Measurements from ENCODE around the genes PHOX2B and ATP10D.

DNA sequence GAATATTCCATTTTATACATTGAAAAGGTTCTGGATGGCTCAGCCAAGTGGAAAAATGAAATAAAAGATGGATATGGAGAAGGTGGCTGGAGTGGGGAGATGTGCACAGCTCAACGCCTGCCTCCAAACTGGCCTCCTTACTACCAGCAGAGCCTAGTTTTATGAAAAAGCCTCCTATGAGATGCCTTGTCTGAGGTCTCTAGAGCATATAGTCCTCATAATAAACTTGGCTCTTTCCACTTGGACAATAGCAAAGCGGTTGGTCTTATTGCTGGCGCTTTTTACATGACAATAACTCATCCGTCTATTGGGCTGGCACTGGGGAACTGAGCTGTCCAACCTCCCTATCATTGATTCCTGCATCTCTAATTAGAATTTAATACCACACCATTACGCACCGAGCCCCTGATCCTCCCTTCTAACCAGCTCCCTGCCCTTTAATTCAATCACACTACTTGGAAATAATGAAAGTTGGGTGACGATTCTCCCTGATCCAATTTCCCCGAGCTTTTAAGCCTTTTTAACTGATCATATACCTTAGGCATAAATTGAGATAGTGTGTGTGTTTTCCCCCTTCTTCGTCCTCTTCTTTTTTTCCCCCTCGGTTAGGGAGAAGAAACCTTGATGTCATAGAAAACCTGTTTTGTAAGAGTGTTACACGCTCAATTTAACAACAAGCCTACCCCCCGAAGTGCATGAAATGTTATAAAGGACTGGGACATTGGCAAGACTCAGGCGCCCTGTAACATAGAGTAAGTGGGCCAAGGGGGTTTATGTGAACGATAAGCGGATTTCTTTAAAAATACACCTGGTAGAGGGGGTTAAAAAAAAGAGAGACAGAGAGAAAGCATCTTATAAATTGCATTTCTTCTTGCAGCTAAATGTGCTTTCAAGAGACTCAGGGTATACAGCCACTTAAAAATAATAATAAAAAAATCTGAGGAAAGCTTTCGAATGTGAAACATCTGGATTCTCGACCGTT is at the start of gene PHOX2B:
TSS of gene PHOX2B (minus strand) at position 135 of the 982 bp plus-strand sequence.
- RAMPAGE, long total RNA: no peak
- RRBS: no CpG with 5 or more reads among the region's 18 CpGs

- RAMPAGE, long total RNA: no peak
- RRBS: no CpG with 5 or more reads among the region's 3 CpGs
Observed at GRCh38 chr4:42654454-42654992, 2.4 kb downstream of the ATP8A1 start.

- RAMPAGE, long total RNA: no peak
- RRBS: no CpG with 5 or more reads among the region's 1 CpG
Observed at GRCh38 chr4:45174789-45175110, 448.4 kb upstream of the GNPDA2 start.

DNA sequence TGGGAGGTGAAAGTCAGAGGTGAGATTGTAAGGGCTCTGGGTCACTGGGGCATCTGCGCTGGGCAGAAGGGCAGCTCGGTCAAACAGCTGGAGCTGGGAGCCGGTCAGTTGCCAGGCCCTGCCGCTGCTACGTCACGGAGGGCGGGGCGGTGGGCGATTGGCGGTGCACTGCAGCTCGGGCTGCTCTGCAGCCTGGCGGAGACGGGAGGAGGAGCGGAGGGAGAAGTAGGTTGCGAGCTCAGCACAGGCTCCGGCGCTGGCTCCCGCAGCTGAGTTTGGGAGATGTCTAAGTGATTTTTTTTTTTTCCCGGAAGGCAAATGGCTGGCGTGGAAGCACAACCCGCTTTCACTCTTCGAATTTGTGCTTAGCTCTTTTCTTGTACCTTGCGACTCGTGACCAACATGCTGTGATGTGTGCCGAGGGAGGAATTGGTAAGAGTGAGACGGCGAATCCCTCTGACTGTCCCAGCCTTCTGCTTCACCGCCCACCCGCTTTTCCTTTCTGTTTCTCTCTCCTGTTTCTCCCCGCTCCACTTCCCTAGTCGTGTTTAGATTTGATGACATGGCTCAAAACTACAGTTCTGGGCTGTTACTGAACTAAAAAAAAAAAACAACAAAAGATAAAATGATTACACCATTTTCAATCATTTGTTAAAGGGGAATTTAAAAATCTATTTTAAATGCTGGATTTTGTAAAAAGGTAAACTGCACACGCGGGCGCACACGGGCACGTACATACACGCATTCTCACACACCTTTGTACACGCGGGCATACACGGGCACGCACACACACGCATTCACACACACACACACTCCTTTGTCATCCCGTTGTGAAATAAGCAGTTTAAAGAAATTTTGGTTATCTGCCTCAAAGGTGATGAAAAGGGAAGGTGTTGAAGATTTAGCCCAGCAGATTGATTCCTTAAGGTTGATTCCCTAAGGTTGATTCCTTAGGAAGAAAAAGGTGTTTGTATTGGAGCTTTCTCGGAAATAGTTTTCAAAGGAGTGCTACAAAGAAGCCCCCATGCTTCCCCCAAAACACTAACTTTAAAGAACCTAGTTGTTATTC is at the start of gene ATP10D:
TSS of gene ATP10D (plus strand) at position 188 of the 1,069 bp plus-strand sequence.
- RAMPAGE, long total RNA: start-site peak on the plus strand centred at position 216 of the sequence, 57 bp wide, 245 and 35 reads in 2 replicates
- RRBS: no CpG with 5 or more reads among the region's 44 CpGs

- RAMPAGE, long total RNA: no peak
- RRBS: no CpG with 5 or more reads among the region's 4 CpGs
Observed at GRCh38 chr4:47643080-47643441, 158.0 kb downstream of the ATP10D start.

DNA sequence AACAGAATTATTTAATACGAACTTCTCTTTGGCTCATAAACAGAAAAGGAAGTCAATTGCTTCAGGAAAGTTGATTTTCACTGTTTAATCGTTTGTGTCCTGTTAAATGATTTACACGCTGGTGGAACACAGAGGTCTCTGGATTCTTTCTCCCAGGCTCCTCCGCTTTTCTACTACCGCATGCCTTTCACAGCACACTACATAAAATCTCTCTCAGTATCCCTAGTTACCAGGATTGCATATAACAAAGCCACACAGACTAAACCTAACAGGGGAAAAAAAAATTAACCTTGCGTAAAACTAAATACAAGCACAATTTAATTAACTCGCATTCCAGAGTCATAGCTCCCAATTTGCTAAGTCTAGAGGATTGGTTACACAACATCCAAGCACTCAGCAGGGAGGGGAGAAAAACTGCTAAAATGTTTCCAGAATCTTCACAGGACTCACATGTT is 133.9 kb downstream of the CORIN start:
- RAMPAGE, long total RNA: no peak
- RRBS: no CpG with 5 or more reads among the region's 7 CpGs

- RAMPAGE, long total RNA: no peak
- RRBS: no CpG with 5 or more reads among the region's 1 CpG
Observed at GRCh38 chr4:48022174-48022394, 5.5 kb downstream of the NIPAL1 start.

DNA sequence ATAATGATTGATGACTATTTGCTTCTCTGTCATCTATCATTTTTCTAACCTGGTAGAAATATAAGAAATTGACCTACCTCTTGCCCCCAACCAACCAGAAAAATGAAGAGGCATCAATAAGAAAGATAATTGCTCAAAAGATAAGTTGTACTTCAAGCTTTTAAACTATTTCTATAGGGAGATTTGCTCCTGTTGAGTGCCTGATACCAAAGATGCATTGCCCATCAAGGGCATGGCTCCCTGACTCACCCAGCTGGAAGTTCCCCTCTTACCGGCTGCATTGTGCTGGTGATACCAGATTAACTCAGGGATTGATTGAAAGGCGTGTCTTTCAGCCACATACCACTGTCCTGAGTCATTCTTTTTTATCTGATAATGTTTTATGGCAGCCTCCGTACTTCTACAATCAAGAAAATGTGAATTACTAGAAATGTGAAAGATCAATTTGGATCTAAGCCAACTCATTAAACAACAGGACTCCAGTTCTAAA is 40.2 kb downstream of the TXK start:
- RAMPAGE, long total RNA: no peak
- RRBS: no CpG with 5 or more reads among the region's 3 CpGs

DNA sequence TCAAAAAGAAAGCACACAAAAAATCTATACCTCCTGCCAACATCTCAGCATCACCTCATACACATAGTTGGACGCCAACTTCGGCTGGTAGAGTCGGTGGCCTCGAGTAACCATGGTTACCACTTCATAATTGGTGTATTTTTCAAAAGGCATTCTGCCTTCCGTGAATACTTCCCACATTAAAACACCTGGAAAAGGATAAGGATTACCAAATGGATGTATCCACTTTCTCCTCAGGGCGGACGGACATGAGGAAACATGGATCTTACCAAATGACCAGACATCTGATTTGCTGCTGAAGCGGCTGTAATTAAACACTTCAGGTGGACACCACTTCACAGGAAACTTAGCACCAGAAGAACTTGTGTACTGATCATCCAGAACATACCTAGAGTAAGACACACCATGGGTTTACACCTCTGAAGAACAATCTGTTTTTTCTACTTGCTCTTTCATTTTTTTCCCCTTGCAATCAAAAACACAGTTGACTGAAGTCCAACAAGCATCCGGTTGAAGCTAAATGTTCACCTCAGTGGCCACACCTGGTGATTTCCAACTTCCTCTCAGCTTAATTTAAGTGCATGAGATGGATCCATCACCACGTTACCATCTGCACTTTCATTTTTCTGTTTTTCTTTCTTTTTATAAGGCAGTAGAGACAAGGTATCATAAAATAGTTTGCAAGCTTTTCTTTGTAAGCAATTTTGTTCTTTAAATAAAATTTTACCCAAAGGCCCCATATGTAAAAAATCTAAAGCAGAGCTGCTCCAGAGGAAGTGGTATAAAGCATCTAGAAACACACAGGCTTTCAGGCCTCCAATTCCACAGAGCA is 4.8 kb upstream of the TXK start:
- RAMPAGE, long total RNA: no peak
- RRBS: no CpG with 5 or more reads among the region's 10 CpGs

DNA sequence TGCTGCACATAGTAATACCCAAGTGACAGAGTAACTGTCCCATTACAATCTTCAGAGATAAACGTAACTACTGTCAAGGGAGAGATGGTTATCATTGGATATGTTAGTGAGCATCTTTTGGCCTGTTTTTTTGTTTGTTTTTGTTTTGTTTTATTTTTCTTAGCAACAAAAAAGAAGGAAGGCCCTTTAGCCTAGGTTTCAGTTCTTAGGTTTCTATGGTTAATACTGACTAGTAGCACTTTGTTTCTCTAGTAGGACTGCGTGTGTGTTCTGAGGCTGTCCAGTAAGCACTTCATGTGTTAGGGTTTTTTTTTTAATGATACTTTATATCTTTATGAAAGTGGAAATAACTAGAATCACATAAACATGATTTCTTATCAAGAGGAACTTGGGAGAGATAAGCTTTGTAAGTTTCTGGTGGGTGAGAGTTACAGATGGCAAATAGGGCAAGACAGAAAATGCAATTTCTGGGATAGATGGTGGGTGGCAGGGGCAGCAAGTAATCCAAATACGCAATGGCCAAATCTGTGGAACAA is 59.5 kb upstream of the TXK start:
- RAMPAGE, long total RNA: no peak
- RRBS: no CpG with 5 or more reads among the region's 3 CpGs

- RAMPAGE, long total RNA: no peak
- RRBS: no CpG with 5 or more reads among the region's 5 CpGs
Observed at GRCh38 chr4:48255138-48255746, 14.4 kb downstream of the TEC start.

- RAMPAGE, long total RNA: no peak
- RRBS: no CpG with 5 or more reads among the region's 8 CpGs
Observed at GRCh38 chr4:48342499-48342874, 1.2 kb downstream of the SLAIN2 start.

GRCh38 chr4:48905423-48905736 is 1.2 kb downstream of the OCIAD2 start:
- RAMPAGE, long total RNA: no peak
- RRBS: no CpG with 5 or more reads among the region's 1 CpG

DNA sequence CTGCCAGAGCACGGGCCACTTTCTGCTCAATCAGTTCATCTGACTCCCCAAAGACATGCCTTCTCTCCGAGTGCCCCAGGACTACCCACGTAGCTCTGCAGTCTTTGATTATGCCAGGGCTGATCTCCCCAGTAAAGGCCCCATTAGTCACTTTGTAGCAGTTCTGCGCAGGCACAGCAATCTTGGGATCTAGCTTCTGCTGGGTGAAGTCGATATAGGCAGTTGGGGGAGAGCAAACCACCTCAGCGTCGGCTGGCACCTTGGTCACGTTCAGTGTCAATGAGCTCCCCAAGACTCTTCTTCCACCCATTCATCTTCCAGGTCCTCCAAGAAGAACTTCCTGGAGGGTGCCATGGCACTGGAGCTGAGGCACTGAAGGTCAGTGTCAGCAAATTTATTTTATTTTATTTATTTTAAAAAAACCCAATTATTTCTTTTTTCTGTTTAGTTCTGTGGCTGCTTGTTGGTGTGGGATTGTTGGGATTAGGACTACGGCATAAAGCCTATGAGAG is 30.8 kb downstream of the CWH43 start:
- RAMPAGE, long total RNA: no peak
- RRBS: no CpG with 5 or more reads among the region's 9 CpGs

GRCh38 chr4:49514213-49514662 is 528.2 kb downstream of the CWH43 start:
- RAMPAGE, long total RNA: no peak
- RRBS: no CpG with 5 or more reads among the region's 16 CpGs

GRCh38 chr4:51842108-51842390 is 904 bp upstream of the DCUN1D4 start:
- RAMPAGE, long total RNA: no peak
- RRBS: no CpG with 5 or more reads among the region's 14 CpGs

DNA sequence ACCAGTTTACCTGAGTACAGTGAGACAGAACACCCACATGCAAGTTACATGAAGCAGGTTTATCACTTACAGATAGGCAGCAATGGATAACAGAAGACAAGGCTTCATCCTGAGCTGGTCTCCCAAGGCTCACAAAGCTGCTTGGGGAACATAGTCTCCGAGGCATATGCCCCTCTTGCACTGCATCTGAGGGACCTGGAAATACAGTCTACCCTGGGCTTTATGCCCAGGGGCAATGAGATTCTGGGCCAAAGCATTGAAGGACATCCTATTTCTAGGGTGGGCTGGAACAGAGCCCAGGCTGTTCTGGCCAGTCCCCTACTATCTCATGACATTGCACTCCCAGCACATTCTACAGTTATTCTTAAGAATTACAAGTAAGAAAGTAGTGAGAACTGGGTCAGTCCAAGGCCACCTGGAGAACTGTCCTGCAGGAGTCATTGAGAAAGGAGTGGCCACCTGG is 107.7 kb downstream of the USP46 start:
- RAMPAGE, long total RNA: no peak
- RRBS: no CpG with 5 or more reads among the region's 1 CpG

GRCh38 chr4:52863054-52863573 is 997 bp downstream of the RASL11B start:
- RAMPAGE, long total RNA: no peak
- RRBS: no CpG with 5 or more reads among the region's 11 CpGs

DNA sequence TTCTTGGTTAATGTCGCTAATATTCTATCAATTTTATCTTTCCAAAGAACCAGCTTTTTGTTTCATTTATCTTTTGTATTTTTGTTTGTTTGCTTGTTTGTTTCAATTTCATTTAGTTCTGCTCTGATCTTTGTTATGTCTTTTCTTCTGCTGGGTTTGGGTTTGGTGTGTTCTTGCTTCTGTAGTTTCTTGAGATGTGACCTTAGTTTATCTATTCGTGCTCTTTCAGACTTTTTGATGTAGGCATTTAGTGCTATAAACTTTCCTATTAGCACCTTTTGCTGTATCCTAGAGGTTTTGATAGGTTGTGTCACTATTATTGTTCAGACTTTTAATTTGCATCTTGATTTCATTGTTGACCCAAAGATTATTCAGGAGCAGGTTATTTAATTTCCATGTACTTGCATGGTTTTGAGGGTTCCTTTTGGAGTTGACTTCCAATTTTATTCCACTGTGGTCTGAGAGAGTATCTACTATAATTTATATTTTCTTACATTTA is 104.7 kb downstream of the SCFD2 start:
- RAMPAGE, long total RNA: no peak
- RRBS: no CpG with 5 or more reads among the region's 2 CpGs

DNA sequence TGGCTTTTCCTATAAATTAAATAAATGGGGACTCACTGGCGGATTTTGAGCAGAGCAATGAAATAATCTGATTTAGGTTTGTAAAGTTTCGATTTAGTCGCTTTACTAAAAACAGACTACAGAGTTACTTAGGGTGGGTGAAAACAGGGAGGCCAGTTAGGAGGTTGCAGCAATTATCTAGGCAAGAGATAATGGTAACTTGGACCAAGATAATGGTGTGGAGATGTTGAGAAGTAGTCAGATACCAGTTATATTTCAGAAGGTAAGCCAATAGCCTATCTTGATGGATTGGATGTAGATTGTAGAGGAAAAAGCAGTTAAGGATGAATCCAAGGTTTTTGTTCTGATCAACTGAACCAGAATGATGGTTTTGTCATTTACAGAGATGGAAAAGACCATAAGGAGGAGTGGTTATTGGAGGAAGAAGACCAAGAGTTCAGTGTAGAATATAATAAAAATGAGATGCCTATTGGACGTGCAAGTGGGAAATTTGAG is 23.9 kb downstream of the FIP1L1 start:
- RAMPAGE, long total RNA: no peak
- RRBS: no CpG with 5 or more reads among the region's 4 CpGs